Rectum (tissue), 1 donor: ENCODE measurements around a stretch of chr14.

DNA sequence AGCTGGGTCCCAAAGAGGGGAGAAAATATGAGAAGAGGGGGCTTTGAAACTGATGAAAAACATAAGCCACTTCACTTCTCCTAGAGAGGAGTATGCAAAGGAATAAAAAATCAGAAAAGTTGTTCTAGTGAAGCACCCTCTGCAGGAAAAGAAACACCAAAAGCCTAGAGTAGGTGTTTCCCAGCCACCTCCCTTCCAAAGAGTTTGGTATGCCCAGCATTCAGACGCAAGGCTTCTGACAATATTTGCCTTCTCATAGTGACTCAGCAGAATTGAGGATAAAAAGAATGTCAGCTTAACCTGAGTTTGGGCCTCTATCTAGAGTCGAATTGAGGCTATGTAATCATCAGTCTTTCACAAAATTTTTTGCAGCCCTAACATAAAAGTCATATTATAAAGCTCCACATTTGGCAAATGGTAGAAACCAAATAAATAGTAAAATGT is 316.3 kb downstream of the NOVA1 start:
- PRO-cap, result no peak

GRCh38 chr14:26841723-26842729 is 244.2 kb upstream of the NOVA1 start:
- PRO-cap, result no peak

DNA sequence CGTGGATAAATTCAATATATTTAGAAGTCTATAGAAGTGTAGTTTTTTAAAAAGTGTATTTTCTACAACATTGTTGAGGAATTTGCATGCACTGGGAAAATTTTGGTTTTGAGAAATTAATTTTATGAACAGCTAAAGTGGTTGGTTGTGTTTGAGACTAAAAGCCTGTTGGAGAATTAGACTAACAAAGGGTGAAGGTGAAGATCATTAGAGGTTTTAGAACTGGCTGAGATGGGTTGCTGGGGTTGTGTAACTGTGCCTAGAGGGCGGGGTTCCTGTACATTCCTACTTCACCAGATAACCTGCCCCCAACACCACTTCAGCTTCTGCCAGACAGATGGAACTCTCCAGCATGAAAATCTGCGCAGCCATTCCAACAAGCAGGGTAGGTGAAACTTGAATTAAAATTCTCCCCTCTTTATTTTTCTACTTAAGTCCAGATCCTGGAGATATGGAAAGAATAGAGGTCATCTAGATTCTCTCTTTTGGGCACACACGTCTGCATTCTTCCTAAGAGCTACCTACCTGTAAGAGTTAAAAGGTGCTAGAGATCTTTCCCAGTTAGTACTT is 6.0 kb downstream of the FOXG1 start:
- PRO-cap, result no peak

DNA sequence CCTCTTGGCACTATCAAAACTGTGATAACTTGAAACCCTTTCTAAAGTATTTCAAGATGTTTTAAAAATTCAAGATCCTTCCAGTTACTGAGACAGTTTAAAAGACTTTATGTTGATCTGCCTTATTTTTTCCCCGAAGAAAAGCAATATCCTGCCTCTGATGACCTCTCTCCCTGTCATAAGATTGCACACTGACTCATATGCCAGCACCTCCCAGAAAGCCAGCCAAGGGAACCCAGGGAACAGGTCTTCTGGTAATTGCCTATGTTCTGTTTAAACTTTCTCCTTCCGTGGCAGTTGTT is 300.2 kb upstream of the PRKD1 start:
- PRO-cap, result no peak

DNA sequence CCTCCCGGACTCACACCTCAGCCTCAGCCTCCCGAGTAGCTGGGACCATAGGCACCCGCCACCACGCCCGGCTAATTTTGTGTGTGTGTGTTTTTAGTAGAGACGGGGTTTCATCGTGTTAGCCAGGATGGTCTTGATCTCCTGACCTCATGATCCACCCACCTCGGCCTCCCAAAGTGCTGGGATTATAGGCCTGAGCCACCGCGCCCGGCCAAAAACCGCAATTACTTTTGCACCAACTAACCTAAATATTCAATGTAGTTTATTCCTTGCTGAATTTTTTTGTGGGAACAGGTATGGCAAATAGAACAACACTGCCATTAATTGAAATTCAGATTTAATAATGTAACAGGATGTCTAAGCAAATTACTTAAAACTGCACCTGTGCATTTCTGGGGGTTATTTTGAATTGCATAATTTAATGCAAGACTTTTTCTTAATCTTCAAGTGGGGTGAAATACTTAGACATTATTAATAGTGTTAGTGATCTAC is 18.9 kb downstream of the COCH start:
- PRO-cap, result no peak

GRCh38 chr14:30907876-30908450 is 33.6 kb downstream of the COCH start:
- PRO-cap, result no peak

DNA sequence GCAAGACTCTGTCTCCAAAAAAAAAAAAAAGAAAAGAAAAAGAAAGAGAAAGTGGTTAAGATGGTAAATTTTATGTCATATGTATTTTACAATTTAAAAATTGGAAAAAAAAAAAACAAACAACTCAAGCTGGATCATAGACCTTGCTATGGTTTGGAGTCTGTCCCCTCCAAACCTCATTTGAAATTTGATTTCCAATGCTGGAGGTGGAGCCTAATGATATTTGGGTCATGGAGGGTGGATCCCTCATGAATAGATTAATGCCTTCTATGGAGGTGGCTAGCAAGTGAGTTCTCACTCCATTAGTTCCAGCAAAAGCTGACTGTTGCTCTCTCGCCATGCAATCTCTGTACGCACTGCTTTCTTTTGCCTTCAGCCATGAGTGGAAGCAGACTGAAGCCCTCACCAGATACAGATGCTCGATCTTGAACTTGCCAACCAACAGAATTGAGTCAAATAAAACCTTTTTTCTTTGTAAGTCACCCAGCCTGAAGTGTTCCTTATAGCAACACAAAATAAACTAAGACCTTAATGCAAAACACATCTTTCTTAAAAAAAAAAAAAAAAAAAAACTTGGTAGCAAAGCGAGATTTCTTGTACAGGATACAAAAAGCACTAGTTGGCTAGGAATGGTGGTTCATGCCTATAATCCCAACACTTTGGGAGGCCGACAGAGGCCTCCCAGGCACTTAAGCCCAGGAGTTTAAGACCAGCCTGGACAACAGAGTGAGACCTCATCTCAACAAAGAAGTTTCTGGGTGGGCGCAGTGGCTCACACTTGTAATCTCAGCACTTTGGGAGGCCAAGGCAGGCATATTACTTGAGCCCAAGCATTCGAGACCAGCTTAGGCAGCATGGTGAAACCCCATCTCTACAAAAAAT is 22.0 kb upstream of the AP4S1 start:
- PRO-cap, result no peak

DNA sequence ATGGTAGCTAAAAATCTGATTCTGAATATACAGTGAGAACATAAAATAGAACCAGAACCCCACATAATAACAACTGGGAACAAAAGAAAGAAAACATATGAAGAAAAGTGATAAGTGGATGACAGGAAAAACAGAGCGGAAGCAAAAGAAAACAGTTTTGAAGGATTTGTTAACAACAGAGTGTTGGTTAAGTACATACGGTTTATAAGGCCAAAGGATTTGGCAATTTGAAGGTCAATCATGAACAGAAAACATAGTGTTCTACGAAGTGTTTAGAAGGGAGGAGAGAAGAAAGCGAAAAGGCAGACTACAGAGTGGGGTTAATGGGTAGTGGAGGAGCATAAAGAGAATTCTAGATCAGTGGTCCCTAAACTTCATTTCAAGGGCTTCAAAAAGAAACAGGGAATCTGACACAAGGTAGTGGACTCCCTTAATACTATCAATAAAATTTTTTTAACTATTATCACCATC is 3.9 kb upstream of the AP4S1 start:
- PRO-cap, result no peak

DNA sequence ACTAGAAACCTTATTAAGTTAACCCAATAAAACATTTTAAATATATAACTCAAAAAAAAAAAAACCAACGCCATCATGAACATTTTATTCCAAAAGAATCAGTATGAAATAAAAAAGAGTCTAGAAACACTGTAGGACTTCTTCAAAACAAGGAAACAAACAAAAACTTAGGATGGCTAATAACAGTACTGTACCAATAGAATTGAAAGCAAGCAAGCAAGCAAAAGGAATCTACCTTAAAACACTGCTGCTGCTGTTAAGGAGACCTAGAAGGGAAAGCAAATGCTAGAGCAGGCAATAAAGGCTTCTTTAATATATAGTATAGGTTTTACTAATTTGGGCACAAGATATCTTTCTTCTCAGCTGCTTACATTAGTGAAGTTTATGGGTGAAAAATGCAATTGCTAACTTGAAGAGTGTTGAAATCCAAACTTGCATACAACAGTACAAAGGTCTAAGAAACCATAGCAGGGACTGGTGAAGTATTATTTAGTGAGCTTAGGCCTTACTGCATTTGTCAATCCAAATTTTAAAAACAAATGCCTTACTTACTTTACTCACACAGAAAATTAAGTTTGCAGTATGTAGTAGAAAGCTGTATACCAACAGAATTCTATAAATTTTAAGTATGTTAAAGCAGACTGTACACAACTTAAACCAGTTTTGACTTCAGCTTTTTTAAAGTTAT is 1.5 kb upstream of the AP4S1 start:
- PRO-cap, result no peak

- PRO-cap, result no peak
Observed at GRCh38 chr14:31207323-31207438, 412 bp downstream of the HECTD1 start.

GRCh38 chr14:31258062-31258644 is 50.6 kb upstream of the HECTD1 start:
- PRO-cap, result unidirectional peak, plus-strand start at chr14:31258315

GRCh38 chr14:31854621-31854836 is 222.6 kb upstream of the ARHGAP5 start:
- PRO-cap, result no peak

GRCh38 chr14:31927119-31927780 is 149.9 kb upstream of the ARHGAP5 start:
- PRO-cap, result no peak

GRCh38 chr14:33044117-33044463 is 105.4 kb downstream of the NPAS3 start:
- PRO-cap, result unidirectional peak, minus-strand start at chr14:33044351

- PRO-cap, result no peak
Observed at GRCh38 chr14:33676094-33676473, 274.8 kb downstream of the EGLN3 start.

DNA sequence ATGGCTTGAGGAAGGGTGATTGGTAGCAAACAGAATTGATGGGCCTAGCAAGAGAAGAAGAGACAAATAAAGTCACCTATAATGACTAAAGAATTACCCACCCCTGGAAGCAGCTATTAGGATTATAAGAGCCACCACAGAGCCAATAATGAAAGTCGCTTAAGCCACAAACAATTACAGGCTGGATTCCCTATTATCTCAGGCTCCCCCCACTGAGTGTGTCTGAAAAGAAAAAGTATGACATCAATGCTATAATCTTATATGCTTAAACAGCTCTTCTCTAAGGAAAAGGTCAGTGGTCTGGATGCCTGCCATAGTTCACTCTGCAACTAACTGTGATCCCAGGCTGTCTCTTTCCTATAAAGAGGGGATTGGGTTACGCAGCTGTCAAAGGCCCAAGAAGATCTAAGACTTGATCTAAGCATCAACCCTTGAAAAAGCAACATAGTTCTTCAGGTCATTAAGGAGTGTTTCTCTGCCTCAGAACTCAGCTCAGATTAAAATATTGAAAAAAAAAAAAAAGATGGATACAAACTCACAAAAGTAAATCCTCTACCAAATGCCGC is 18.0 kb downstream of the EGLN3 start:
- PRO-cap, result no peak

GRCh38 chr14:34013376-34014203 is 62.7 kb upstream of the EGLN3 start:
- PRO-cap, result no peak

GRCh38 chr14:34053666-34054248 is 102.9 kb upstream of the EGLN3 start:
- PRO-cap, result bidirectional peak, plus-strand start at chr14:34053992, minus-strand start at chr14:34053910

- PRO-cap, result bidirectional peak, plus-strand start at chr14:34060160, minus-strand start at chr14:34060195; bidirectional peak, plus-strand start at chr14:34060535, minus-strand start at chr14:34060425; unidirectional peak, minus-strand start at chr14:34060849
Observed at GRCh38 chr14:34060050-34061209, 109.6 kb upstream of the EGLN3 start.

DNA sequence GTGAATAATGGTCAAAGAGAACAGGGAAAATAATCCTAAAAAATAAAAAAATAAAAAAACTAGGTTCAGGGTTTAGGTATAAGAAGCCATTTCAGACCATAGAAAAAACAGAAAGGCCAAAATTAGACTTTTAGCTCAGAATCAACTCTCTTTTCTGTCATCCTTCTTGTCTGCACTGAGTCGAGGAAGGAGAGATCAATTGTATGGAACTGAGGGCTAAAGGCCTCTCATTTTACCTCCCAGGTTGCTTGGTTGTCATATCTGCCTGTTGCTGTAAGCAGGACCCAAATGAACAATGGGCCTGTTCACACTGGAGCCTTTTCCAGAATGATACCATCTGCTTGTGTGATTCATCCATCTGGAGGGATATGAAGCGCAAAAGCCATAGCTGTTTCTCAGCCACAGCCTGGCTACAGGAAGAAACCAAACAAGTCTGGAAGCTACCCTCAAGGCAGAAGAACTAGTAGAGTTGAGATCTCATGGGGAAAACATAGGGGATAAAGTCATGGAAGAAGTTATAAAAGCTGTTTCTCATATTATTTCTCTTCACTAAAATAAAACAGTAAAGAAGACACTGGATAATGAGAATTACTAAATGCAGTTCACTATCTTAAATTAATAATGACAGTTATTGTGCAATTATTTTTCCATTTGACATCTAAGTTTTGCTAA is 106.5 kb downstream of the SPTSSA start:
- PRO-cap, result no peak